Heart (tissue), 3 donors: ENCODE data around the genes EPYC and KERA.

DNA sequence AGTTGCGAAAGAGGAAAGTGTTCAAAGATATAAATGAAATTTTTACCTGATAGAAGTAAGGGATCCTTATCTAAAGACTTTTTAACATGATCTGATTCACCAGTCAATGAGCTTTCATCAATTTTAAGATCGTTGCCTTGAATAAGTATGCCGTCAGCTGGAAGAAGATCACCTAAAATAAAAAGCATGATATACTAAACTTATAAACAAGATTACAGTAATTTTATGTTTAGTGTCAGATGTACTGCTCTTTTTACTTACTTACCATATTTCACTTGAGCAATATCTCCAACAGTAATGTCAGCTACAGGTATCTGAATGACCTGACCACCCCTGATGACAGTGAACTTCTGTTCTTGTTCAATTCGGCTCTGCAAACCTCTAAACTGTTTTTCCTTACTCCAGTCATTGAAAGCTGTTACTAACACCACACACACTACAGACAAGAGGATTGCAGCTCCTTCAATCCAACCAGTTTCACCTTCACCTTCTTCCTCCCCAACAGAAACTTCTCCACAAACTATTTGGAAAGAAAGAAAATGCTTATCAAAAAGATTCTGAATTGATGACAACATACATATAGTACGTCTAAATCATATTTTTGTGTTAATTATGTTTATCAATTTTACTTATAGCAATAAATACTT lies 73.8 kb downstream of the ATP2B1 start:
- RAMPAGE, long total RNA, 2 experiments: no peak in any of the 2 experiments

DNA sequence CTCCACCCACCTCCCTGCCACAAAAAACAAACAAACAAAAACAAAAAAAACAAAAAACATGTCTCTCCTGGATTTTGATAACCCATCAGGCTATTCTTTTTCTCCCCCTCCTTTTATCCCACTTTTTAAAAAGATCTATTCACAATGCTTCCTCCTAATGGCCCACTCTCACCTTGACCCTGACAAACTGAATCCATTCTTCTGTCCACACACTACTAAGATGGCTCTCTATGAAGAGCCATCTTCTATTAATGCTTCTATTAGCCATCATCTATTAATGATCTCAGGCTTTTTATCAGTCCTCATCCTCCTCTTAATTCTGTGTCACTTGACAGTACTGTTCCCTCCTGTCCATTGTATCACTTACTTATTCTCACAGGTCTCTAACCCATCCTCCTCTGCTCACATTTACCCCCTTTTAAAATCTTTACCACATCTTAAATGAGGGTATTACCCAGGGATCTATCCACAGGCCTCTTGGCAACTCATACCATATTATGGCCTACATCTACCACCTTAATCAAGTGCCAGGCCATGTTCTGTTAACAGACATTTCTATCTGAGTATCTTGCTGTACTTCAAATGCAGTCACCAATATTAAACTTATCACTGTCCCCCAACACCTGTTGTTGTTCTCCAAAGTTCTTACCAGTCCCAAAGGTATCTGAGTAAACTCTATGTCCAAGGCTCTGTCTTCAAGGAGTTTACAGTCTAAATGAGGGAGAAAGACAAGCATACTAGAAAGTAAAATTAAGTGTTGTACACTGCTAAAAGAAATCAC lies 41.5 kb downstream of the ATP2B1 start:
- RAMPAGE, long total RNA, 2 experiments: no peak in any of the 2 experiments

DNA sequence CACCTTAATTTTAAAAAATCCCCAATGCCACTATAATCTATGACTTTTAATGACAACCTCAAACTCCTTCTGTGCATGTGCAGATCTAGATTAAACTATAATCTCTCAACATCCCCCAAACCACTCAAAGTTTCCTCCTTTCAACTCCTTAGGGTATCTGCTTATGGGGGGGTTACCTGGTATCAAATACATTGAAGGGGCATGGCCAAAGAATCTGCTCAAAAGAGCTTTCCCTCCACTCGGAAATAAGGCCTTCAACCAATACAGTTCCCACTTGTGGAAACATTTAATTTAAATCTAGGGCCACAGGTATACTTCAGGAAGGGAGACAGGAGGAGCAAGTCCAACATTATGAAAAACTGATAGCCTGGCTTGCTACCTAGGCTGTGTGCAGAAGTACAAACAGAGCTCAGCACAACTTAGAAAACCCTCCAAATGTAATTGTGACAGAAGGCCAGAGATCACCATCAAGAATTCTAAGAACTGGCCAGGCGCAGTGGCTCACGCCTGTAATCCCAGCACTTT lies 14.3 kb downstream of the ATP2B1 start:
- RAMPAGE, long total RNA, 2 experiments: no peak in any of the 2 experiments

DNA sequence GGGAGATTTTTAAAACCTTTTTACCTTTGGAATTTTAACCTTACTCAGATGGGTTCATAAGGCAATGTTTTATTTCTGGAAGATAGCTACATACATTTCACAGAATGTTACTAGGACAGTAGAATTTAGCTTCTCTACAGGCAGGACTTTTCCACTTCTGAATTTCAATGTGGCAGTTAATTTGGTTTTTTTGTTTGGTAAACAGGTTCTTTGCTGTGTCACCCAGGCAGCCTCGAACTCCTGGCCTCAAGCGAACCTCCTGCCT lies 7.2 kb downstream of the ATP2B1 start:
- RAMPAGE, long total RNA, 2 experiments: no peak in any of the 2 experiments

- RAMPAGE, long total RNA, 2 experiments: no peak in any of the 2 experiments
Measured at GRCh38 chr12:90299193-90299625, 590.6 kb upstream of the ATP2B1 start.

GRCh38 chr12:90849418-90849694 lies 105.6 kb downstream of the CCER1 start:
- RAMPAGE, long total RNA, 2 experiments: no peak in any of the 2 experiments

DNA sequence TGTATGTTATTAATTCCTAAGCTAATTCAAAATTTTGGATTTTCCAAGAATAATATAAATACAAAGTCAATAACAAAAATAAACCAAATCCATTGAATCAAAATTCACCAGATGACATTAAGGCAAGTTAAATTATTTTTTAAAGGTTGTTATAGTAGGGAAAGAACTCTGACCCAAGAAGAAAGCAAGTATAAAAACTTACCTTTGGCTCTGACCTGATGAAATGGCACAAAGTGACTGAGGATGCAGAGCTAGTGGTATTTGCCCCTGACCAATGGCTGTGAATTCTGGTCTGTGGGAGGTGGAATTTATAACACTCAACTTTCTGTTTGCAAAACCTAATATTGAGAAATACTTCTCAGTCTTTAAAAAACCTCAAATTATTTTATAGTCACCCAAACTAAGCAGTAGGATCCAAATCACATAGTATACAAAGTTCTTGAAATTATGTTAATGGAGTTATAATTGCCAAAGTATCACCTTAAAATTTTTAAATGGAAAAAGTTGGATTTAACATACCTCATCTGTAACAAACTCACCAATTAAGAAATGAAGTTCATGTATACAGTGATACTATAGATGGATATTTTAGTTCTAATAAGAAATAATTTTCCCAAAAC lies at the start of gene EPYC:
EPYC (minus strand) TSS at position 228 of the 620 bp plus-strand sequence.
- RAMPAGE, long total RNA, 2 experiments: no peak in any of the 2 experiments

DNA sequence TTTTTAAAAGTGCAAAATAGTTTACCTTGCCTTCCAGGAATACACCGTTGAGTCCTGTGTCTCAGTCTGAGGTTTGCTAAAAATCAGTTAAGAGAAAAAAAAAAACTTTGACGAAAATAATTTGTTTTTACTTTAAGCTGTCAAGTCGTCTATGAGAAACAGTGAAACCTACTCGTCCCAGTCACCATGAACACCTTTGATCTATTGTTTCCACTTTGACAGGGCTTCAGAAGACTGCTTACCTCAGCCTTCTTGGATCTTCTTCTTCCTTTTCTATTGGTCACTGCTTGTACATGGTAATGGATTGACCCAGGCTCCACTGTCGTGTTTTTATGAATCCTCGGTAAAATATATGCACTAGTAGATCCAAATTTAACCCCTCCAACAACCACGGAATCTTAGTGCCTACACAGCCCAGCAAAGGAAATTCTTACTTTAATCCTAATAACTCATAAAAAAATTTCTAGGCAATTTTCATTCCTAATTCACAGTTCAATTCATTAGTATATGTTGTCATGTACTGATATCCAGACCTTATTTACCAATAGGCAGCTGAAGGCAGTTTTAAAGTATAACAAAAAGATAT lies at the start of gene KERA:
KERA (minus strand) TSS at position 306 of the 586 bp plus-strand sequence.
- RAMPAGE, long total RNA, 2 experiments: no peak in any of the 2 experiments

- RAMPAGE, long total RNA, 2 experiments: no peak in any of the 2 experiments
Measured at GRCh38 chr12:91240330-91240844, 57.8 kb upstream of the DCN start.

GRCh38 chr12:91327234-91327530 lies 144.6 kb upstream of the DCN start:
- RAMPAGE, long total RNA, 2 experiments: no peak in any of the 2 experiments

- RAMPAGE, long total RNA, 2 experiments: no peak in any of the 2 experiments
Measured at GRCh38 chr12:91574551-91575239, 392.1 kb upstream of the DCN start.

- RAMPAGE, long total RNA, 2 experiments: no peak in any of the 2 experiments
Measured at GRCh38 chr12:91876848-91877840, 268.5 kb downstream of the BTG1 start.

GRCh38 chr12:91983076-91983299 lies 162.7 kb downstream of the BTG1 start:
- RAMPAGE, long total RNA, 2 experiments: no peak in any of the 2 experiments

GRCh38 chr12:92138061-92138843 lies 7.4 kb downstream of the BTG1 start:
- RAMPAGE, long total RNA, 2 experiments: no peak in any of the 2 experiments

- RAMPAGE, long total RNA, 2 experiments: no peak in any of the 2 experiments
Measured at GRCh38 chr12:92142245-92142385, 3.5 kb downstream of the BTG1 start.

DNA sequence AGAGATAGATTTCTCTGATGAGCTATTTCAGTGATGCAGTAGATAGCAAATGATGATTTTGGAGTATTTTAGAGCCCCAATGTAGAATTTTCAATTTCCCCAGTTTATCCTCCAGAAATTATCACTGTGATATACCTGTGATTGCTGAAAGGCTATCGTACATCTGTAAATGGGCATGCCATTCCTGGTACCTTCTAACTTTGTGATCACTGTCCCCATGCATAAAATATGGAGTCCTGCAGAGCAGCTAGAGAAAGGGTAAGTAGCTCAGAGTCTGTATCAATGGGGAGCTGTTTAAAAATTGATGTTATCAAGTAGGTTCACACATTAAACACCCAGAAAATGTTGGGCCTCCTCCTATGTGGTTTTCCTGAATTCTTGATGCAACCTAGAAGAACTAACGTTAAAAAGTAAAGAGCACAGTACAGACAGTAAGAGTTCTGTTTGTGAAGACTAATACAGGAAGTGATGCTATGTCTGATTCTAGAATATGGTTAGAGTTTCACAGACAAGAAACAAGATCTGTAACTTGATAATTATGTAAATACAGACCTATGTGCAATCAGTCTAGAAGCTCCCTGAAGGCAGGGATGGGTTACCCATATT lies 214.7 kb upstream of the BTG1 start:
- RAMPAGE, long total RNA, 2 experiments: no peak in any of the 2 experiments

DNA sequence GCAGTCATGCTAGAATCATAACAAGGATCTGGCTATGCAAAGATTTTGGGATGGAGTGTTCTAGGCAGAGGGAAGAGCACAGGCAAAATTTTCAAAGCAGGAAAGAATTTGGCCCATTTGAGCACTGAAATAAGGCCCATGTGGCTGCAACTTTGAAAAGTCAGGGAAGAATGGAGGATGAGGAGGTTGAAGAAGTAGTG lies 182.2 kb upstream of the PLEKHG7 start:
- RAMPAGE, long total RNA, 2 experiments: no peak in any of the 2 experiments

DNA sequence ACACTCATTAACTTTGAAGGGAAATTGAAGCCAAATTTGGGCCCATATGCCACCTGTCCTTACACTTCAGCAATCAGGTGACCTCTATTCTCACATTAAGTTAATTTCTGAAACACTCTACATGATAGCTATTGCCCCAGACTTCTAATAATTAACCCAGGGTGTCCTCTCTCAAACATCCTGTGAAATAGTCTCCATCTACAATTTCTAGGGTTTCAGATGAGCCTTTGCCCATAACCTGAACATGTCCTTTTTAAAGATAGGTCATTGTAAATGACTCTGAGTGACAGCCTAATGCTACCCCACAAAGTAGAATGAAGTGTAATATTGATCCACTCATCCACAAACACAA lies 155.8 kb upstream of the PLEKHG7 start:
- RAMPAGE, long total RNA, 2 experiments: no peak in any of the 2 experiments

GRCh38 chr12:92785927-92787261 lies 83.6 kb downstream of the PLEKHG7 start:
- RAMPAGE, long total RNA, 2 experiments: no peak in any of the 2 experiments

DNA sequence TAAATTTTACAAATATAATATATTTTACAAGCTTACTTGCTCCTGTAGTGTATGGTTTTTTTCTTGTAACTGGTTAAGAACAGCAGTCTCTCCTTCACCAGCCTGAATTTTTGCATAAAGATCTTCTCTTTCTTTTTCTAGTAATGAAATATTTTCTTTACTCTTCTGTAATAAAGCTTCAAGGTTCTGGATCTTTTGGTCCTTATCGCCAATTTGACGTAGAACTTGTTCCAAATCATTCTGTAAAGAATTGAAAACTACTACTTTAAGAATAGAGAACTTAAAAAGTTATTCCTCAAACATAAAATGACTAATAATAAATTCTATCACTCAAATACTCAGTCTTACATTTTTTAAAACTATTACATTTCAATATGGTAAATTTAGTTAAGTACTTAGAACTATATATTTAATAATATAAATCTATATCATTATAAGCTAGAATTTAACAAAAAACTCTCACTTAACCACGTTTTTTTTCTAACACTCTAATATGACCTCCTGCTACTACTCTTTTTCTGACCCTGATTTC lies 109.8 kb downstream of the EEA1 start:
- RAMPAGE, long total RNA, 2 experiments: no peak in any of the 2 experiments